T-cell (primary cell): Measurements from ENCODE around the genes EGFL6, GLRA2, PIR and TXLNG.

- PRO-cap, 7 experiments, result no peak in any of the 7 experiments
Measured at GRCh38 chrX:13569402-13569993, at the start of gene EGFL6. EGFL6 (plus strand) TSS chrX:13569601.

- PRO-cap, 7 experiments, result no peak in any of the 7 experiments
Measured at GRCh38 chrX:13608080-13608597, 38.7 kb downstream of the EGFL6 start.

DNA sequence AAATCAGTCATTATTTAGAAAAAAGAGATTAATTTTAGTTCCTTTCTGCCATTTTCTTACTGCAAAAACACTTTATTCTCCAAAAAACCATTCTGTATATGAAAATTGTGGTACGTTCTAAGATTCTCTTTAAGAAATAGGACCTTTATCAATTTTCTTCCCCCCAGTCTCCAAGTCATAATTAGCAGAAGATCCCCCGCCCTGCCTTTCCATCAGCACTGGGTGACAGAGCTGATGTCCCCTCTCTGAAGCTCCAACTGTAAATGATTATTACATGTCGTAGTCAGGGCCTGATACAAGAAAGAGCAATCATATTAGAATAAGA, 862 bp downstream of the GPM6B start:
- PRO-cap, 7 experiments, result no peak in any of the 7 experiments

DNA sequence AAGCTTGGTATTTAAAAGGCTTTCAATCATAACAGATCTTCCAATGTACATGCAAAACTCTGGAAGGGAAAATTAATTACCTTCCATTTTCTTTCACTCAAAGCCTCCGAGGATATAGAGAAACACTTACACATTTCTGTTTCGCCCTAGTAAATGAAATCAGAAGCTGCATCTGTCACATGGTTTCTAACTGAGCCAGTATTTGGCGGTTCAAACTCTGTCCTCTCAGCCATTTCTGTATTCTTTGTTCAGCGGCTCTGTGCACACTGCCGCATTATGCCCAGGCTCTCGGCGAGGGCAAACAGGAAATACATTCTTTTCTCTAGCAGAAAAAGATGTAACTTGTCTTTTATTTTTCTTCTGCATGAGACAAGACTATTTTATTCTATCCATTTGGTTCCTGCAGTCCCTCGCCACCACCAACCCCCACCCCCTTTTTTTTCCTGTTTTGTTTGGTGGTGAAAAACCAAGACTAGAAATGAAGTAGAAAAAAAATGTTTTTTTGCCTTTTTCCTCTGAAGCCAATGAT, 71.4 kb upstream of the GPM6B start:
- PRO-cap, 7 experiments, result no peak in any of the 7 experiments

DNA sequence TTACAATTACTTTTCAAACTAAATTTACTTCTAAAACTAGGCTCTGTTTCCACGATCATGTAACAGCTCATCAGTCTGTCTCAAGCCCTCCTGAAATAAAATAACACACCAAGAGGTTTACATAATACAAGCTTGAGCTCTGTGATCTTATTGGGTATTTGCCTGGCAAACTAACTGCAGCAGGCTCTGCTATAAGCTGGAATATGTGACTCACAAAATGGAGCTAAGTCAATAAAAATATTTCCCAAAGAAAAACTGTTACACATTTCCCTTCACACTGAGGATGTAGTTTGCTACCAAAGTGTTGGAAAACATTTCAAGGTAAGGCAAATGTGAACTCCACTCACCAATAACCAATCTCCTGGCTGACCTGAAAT, 94.7 kb upstream of the GPM6B start:
- PRO-cap, 7 experiments, result no peak in any of the 7 experiments

DNA sequence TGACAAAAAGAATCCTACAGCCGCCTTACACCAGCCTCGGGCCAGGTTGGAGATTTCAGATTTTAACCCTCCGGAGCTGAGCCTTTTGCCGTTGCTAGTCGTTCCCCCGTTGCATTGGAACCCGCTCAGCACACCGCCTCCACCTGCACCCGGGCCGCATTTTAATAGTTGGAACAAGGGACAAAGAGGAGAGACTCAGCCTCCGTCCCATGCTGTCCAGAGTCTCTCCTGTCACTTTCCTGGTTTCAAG, 92.0 kb downstream of the GEMIN8 start:
- PRO-cap, 7 experiments, result no peak in any of the 7 experiments

DNA sequence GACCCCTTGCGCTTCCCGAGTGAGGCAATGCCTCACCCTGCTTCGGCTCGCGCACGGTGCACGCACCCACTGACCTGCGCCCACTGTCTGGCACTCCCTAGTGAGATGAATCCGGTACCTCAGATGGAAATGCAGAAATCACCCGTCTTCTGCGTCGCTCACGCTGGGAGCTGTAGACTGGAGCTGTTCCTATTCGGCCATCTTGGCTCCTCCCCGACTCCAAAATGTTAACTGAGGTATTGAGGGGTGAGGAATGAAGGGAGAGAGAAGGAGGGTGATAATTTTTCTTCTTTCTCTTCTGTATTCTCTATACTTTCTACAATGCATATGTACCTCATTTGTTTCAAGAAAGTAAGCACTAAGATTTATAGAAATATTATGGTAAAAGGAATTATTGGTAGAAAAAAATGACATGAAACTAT, 80.1 kb upstream of the GEMIN8 start:
- PRO-cap, 7 experiments, result no peak in any of the 7 experiments

- PRO-cap, 7 experiments, result no peak in any of the 7 experiments
Measured at GRCh38 chrX:14454337-14454814, 75.0 kb upstream of the GLRA2 start.

DNA sequence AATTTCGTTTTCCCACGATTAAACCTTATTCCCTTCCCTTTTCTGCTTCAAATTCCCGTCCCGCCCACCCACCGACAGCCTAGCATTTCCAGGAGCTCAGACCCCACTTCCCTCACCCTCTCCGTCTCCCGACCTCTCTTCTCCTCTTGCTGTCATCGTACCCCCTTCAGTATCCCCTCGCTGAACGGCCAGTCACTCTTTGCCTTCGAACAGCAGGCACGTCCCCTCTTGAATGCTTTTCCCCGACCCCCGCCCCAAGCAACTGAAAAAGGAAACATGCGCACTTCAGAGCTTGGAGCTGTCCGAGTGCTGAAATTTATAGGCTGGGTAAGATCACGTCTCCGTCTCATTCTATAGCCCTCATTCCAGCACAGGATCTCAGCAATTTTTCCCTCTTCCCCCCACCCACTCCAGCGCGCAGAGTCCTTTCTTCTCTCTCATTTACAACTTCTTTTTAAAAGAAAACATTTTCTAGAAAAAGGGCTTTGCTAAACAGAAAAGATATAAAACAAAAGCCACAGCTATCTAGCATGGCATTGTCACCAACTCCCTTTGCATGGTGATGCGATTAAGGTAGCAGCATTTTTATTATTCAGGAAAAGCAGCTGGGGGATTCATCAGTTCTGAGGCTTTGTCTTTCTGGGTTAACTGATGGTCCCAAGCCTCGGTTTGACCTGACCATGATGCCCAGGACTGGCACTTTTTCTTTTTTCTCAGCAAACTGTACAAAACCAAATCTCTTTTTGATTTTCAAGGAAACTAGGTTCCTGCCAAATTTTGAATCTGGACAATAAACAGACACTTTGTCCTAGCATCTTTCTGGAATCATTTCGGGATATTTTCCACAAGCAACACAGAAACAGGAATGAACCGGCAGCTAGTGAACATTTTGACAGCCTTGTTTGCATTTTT, at the start of gene GLRA2:
Gene GLRA2 (plus strand): TSS at position 344 of the 912 bp plus-strand sequence.
- PRO-cap, 7 experiments, result no peak in any of the 7 experiments

GRCh38 chrX:15493021-15494251, at the start of gene PIR:
PIR (minus strand) TSS chrX:15493333.
- PRO-cap, 7 experiments, result no peak in any of the 7 experiments

GRCh38 chrX:15747652-15748267, 9.7 kb downstream of the CA5B start:
- PRO-cap, 7 experiments, result no peak in any of the 7 experiments

DNA sequence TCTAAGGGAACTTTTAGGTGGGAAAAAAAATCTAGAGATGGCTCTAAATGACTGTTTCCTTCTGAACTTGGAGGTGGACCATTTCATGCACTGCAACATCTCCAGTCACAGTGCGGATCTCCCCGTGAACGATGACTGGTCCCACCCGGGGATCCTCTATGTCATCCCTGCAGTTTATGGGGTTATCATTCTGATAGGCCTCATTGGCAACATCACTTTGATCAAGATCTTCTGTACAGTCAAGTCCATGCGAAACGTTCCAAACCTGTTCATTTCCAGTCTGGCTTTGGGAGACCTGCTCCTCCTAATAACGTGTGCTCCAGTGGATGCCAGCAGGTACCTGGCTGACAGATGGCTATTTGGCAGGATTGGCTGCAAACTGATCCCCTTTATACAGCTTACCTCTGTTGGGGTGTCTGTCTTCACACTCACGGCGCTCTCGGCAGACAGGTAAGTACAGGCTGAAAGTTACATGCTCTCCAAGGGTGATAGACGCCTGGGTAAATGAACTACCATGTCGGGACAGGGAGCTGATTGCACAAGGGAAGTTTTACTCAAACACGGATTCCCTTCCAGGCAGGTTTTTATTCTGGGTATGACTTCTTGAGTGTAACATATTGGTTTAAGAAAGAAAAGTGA, 671 bp downstream of the GRPR start:
- PRO-cap, 7 experiments, result no peak in any of the 7 experiments

DNA sequence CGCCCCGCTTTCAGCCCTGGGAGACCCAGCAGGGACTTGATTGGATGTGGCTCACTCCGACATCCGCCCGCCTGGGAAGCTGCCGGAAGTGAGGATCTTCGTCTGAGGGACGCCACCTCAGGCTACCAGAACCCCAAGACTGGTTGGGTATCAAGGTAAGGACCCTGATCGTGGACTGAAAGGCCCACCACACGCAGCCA, 248 bp downstream of the MAGEB17 start:
- PRO-cap, 7 experiments, result no peak in any of the 7 experiments

DNA sequence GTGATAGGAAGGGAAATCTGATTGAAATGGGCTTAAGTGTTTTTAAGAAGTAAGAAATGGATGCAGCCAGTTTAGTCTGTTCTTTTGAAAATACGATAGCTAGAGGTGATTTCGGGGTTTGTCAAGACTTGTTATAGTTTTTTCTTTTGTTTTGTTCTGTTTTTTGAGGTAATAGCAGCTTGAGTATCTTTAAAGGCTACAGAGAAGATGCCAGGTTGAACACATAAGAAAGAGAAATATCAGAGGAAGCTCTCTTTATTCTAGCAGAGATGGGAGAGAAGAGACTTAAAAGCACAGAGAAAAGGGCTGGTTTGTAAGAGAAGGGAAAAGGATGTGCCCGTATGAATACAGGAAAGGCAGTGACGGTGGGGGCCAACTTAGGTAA, 121.5 kb upstream of the S100G start:
- PRO-cap, 7 experiments, result peak in 3 of 7 experiments; most common minus-strand start position 231 of the sequence (in 3)

DNA sequence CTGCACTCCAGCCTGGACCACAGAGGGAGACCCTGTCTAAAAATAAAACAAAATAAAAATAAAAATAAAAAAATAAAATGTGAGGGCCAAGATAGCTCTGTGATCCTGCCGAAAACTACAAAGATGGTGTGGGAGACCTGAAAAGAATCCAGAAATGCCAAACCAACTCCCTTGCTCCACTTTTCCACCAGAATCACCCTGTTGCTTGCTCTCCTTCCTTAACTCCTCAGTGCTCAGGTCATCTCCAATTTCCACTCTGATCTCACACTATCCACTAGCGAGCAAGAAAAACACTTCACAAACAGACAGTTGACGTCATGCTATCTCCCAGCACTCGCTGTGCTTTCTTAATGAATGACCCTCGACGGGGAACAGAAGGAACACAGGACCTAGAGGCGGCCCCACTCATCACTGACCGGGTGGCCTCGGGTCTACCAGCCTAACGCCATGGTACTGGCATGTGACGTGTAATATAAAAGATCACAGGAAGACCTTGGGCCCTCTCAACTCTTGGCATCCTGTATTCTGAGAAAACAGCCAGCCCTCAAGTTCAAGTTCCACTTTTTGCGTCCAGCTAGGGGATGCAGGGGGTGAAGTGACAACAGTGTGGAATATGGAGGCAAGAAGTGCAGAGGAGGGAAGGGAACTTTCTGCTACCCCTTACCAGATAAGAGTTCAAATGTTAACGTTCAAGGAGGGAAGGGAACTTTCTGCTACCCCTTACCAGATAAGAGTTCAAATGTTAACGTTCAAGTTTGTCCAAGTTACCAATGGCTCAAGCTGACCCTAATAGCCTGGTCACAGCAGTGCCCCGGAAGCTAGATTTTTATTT, 5.1 kb downstream of the S100G start:
- PRO-cap, 7 experiments, result no peak in any of the 7 experiments

DNA sequence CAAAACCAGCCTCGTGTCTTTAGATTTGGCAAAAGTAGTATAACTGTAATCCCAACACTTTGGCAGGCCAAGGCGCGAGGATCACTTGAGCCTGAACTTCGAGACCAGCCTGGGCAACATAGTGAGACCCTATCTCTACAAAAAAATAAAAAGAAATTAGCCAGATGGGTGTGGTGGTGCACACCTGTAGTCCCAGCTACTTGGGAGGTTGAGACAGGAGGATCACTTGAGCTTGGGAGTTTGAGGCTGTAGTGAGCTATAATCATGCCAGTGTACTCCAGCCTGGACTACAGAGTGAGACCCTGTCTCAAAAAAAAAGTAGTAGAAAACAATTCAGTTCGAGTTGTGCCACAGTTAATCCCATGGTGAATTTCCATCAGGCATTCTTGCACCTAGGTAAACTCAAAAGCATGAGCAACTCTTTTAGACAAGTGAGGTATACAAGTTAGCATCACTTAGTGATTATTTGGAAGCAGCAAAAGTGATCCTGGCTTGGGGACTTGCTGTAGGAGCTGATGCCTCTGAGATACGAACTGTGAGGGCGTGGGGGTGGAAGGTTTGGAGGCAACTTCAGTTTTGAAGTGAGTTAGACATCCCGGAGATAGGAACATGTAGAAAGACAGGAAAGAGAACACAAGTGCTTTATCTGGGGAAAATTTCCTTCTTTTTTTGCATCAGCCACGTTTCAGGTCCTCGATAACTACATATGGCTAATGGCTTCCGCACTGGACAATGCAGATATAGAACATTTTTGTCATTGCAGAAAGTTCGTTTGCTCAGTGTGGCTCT, 17.9 kb downstream of the SYAP1 start:
- PRO-cap, 7 experiments, result peak in 2 of 7 experiments; most common plus-strand start position 536 of the sequence (in 2)

DNA sequence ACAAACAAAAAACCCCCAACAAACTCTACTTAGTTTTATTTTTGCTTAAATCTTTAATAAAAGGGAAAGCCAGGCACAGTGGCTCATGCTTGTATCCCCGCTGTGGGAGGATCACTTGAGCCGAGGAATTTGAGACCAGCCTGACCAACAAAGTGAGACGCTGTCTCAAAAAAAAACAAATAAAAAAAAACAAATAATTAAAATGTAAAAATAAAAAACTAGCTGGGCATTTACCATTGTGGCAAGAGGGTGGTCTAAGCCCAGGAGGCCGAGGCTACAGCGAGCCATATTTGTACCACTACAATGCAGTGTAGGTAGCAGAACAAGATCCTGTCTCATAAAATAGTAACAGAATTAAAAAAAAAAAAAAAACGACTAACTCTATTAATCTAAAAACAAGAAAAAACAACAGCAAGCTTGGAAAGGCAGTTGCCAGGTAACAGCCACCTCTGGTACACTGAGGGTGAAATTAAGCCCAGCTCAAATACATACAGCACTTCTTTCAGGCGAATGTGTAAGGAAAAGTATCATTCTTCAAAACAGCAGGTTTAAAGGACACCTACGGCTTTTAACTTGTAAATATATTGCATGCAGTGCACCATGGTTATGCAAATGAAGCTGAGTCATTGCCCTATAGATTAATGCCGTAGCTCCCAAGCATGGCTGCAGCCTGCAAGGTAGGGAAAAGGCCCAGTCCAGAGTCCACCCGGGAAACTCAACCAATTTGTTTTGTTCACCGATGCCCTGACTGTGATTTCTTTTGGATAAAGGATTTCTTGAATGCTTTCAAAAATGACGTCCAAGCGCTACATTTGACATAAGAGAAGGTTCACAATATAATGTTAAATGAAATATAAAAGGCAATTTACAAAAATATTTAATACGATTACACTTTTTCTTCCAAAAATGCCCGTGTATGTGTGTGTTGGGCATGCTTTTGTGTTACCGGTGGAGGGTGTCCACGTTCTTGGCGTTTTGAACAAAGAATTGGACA, 14.5 kb upstream of the TXLNG start:
- PRO-cap, 7 experiments, result no peak in any of the 7 experiments

DNA sequence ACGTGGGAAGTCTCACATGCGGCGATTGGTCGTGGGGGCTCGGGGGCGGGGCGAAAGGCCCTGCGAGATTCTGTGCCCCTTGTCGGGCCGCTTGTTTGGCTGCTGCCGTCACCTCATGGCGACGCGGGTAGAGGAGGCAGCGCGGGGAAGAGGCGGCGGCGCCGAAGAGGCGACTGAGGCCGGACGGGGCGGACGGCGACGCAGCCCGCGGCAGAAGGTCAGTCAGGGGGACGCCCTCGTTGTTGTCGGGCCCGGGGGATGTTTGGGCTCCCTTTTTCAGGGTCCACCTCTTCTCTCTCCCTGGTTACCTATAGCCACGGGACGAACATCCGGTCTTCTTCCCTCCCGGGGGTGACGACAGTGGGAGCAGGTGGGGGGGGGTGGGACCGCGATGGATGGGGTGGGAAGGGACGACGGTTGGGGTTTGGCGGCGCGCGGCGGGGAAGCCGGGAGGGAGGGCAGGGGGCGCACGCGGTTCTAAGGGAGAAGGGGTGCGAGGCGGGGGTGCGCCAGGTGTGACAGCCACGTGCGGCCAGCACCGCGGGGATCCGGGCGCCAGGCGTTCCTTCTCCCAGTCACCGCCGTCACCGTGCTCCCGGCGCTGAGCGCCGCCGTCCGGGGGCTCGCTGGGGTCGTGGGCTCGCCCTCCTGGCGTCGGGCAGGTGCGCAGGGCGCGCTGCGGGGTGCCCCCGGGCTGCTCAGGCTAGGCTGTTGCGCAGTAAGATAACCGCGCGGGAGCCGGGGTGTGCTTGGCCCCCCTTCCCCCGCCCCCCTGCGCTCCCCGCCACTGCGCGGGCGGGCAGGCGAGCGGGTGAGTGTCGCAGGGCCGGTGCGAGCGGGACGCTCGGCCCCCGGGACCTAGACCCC, at the start of gene TXLNG:
Gene TXLNG (plus strand): TSS at position 94 of the 867 bp plus-strand sequence.
- PRO-cap, 7 experiments, result peak in 7 of 7 experiments; most common plus-strand start position 111 of the sequence (in 6); most common minus-strand start position 725 of the sequence (in 7)

DNA sequence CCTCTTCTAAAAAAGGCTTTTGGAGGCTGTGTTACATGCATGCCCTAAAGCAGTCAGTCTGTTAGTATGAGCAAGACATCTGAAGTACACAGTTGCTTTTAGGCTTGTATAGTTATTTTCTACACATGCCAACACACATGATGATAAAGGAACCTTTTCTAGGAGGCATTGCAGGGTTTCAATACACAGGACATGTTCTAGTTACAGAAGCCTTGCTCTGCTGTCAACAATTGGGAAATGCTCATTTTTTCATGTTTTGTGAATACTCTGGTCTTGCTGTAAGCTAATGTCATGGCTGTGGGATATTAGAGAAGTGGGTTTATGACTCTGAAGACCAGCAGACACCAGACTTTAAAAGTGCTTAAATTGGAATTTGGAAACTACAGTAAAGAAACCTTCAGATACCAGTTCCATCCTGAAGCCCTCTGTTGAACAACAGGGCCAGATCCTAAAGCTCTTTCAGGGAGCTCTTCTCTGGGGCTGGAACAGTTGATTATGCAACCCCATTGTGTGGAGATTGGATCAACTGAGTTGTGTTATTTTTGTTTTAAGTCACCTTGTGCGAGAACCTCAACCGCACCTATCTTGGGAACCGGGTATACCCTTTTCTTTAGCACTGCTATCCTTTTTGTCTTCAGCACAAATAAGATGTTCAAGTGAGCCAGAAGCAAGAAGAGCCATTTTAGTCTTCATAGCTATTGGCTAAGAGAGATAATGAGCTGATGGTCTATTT, 205.9 kb downstream of the REPS2 start:
- PRO-cap, 7 experiments, result no peak in any of the 7 experiments

GRCh38 chrX:17655179-17655687, 82.1 kb upstream of the SCML1 start:
- PRO-cap, 7 experiments, result no peak in any of the 7 experiments